Myometrial cell (primary cell): ENCODE measurements around a stretch of chr10.

DNA sequence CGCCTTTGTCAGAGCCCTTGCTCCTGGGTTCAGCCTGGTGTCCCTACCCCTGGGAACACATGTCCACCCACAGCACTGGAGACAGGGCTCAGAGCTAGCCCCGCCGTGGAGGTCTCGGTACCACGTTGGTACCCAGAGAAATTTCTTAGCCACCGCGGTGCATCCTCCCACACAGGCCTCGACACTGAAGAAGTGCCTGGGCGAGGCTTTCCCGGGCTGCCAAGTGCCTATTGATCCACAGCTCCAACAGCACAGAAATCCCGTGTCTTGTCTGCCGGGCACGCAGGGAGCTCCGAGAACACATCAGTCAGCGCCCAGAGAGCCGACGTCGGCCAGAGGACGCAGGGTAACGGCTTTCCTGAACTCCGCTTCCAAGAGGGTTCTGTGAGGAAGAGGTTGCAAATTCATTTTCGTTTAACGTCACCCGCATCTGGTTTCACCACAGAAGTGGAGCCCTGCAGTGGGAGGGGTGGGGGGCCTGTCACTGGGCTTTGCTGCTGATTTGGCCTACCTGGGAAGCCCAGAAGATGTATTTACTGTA lies 117.7 kb downstream of the INPP5A start:
- RAMPAGE, long total RNA, result no peak

DNA sequence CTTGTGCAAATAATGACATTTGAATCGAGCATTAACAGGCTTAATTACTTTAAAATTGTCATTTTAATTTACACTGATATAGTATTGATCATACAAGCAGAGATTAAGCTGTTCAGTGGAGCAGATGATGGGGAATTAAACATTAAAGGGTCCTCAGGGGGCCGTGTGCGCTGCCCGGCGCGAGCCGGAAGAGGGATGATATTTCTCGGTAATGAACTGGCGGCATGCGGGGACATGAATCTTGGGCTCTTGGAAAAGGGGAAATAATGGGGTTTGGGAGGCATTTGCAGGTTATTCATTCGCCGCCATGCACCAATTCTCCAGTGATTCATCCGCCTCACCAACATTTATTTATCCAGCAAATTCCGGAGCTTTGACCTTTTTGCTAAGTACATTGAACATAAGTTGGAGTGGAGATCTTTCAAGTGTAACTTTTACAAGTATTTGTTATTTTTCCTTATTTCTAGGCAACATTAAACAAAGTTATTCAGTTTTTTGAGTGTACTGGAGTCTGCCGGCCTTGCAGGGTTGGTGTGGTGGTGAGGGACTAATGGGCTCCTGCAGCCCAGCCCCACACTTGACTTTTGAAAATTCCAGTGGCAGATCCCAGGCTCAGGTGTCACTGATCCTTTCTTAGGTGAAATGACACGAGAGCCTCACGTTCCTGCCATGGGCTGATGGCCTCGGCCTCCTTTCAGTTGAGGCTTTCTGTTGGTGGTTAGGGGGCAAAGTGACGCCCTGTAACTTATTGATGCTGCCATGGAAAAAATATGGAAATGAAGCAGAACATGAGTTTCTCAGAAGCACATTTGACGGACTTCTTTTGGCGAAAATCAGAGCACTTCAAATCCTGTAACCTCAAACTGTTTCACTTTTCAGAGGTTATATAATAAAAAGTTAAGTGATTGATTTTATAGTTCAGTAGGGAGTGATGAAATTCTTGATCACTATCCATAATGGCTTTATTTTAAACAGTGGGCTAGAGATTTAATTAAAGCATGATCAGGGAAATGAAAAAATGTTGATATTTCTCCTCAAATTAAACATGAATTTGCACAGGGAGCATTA lies 118.0 kb downstream of the NKX6-2 start:
- RAMPAGE, long total RNA, result no peak

DNA sequence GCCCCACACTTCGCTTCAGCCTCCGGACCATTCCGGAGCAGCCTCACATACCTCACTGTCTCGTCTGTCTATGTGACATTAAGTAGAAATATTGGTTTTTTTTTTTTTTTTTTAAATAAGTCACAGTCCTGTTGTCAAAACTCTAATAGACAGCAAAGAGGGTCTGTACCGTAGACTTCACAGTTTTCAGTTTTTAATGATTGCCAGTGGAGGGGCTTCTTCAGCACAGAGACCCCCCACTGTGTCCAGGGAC lies 3.9 kb downstream of the NKX6-2 start:
- RAMPAGE, long total RNA, result no peak

DNA sequence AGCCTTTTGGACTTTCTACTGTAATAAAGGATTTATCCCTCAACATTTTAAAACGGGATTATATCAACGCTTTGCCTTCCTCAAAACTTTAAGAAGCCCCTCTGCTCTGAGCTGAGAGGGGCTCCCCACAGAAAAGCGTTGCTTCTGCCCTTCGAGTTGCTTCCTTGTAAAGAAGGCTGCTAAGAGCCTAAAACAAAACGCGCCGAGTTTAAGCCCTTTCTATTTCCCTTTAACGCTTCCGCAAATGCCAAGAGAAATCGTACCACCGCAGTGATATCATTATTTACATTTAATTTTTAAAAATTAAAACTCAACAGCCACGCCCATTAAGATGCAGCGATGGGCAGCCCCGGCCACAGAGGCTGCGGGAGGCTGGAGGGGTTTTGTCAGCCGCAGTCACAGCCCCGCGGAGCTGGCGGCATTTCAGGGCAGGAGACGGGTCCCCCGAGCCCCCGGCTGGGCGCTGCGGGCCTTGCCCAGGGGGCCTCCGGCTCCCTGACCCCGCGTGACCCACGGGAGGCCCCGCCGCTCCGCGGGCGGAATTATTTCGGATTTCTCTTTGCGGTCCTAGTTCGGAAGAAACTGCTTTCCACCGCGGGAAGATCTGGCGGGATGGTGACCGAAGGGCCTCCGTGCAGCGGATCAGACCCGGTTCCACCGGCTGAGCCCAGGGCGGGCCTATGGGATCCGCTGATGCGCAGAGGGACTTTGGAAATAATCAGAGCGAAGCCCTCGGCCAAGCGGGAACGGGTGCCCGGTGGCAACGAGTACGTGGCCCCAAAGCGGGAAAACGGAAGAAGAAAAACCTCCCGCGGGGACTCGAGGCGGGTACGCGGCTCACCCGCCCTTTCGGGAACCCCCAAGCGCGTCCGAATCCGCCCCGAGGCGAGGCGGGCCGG lies 2.0 kb downstream of the NKX6-2 start:
- RAMPAGE, long total RNA, result no peak

DNA sequence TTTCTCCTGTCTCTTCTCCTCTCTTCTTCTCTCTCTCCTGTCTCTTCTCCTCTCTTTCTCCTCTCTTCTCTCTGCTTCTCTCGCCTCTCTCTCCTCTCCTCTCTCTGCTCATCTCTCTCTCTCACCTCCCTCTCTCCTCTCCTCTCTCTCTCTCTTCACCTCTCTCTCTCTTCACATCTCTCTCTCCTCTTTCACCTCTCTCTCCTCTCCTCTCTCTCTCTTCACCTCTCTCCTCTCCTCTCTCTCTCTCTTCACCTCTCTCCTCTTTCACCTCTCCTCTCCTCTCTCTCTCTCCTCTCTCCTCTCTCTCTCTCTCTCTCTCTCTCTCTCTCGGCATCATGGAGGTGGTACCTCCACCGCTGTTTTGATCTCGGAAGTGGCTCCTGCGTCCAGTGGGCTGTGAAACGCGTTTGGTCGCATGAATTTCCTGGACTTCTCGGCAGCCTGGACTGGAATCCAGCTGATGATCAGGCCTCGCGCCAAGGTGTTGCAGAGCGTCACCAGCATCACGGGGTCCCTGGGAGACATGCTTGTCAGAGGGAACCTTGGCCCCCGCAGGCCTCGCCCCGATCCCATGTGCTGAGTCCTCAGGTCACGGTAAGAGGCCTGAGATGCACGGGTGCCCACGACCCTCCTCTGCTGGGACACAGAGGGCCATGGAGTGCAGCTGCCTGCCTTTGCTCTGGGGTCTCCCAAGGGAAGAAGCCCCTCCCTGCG lies 29.9 kb downstream of the CFAP46 start:
- RAMPAGE, long total RNA, result no peak

GRCh38 chr10:133238225-133238625 lies 570 bp downstream of the VENTX start:
- RAMPAGE, long total RNA, result no peak

GRCh38 chr10:133245448-133246258 lies 8.0 kb downstream of the VENTX start:
- RAMPAGE, long total RNA, result no peak

DNA sequence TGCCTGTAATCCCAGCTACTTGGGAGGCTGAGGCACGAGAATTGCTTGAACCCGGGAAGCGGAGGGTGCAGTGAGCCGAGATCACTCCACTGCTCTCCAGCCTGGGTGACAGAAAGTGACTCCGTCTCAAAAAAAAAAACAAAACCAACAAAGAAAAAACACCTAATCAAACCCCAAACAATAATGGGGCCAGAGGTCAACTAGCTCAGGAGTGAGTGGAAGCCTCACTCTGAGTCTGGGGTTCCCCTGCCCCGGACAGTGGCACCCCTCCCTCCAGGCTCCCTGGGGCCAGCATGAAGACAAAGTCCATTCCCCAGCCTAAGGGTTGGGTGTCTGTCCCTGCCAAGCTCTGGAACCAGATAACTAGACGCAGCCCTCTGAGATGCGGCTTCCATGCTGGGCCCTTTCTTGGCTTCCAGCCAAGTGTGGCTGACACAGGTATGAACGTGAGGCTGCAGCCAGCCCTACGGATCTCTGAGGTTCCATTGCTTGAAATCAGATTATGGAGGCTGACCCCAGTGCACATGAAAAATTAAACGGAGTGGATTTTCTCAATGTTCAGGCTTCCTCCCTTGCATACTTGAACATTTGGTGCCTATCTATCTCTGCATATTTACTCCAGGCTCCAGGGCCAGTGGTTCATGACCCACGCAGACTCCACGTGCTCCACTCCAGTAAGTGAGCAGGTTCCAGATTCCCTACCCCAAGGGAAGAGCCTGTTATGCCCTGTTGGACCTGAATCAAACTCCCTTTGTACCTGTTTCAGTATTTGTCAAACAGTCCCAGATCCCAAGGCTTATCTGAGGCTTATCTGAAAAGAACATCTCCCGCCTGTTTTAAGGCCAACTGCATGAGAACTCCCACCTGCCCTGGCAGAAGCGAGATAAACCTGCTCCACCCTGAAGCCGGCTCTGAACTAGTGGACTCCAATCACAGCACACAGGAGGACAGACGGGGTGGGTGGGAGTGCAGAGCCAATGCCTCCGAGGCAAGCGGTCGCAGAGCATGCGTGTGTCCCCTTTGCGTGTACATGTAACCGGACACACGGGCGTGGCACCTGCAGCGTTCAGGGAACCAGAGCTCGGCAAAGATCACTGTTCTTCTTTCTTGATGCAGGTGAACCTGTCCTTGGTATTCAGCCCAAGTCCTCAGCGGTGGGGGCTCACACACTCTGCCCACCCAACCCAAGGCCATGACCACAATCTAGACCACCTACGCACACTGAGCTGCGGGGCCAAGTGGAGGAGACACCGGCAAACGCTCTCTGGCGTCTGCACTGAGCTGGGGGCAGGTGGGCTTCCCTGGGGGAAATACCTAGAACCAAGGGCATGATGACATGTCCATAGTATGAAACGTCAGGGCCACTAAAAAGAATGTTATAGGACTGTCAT lies 2.2 kb upstream of the FUOM start:
- RAMPAGE, long total RNA, result no peak

GRCh38 chr10:133428904-133429332 lies 4.5 kb upstream of the SPRN start:
- RAMPAGE, long total RNA, result no peak

DNA sequence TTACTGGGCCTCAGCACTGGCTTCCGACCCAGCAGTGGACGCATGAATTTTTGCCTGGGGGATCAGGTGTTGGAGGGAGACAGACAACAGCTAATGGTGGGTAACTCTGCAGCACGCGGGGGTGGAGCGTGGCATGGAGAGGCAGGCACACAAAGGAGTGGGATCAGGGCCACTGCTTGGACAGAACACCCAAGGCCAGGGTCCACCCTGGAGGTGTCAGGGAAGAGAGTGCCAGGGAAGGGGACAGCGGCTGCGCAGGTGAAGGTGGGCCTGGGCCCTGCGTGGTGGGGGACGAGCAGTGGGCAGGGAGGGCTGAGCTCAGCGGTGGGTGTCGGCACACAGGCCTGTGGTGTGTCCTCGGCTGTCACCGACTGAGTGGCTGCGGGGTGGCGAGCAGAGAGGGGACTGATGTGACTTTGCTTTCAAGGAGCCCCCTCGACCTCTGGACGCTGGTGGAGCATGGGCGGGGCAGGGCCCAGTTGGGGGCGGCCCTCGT lies 8.5 kb upstream of the SCART1 start:
- RAMPAGE, long total RNA, result no peak

- RAMPAGE, long total RNA, result no peak
Observed at GRCh38 chr10:133514950-133515482, 12.1 kb upstream of the CYP2E1 start.